ENCODE measurements around the gene TMEM125.

DNA sequence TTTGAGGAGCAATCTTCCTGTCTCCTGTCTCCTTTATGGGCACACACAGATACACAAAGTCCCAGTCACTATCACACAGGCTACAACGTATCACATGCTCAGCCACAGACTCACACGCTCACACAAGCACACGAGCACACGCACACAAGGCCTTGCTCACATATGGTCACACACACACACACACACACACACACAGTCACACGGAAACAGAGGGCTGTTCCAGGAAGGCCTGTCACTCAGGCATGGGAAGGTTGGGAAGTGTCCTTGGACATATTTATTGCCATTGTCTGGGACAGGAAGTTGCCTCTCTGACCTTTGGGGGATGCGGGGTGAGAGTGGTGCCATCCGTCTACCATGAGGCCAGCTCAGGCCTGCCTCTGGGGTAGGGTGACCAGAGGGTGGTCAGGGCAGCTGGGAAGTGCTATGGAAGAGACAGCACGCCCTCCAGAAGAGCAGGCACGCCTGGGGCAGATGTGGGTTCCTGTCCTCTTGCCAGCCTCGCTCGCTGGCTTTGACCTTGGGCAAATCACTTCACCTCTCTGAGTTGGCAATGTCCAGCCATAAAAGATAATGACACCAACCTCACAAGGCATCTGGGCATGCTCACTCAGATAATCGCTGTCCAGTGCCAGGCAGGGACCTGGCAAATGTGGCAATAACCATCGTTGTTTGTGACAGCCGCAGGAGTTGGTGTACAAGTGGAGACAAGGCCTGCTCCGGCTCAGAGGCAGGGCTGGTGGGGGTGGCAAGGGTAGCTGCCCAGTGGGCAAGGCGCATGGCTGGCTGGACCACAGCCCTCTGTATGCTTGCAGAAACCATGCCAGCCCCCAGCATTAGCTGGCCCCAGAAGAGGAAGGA is 8.0 kb upstream of the GUCA2A start:
- PRO-cap, 3 experiments, result peak in 1 of 3 experiments; most common plus-strand start position 394 of the sequence (in 1); most common minus-strand start position 244 of the sequence (in 1)
- RAMPAGE, long total RNA, 4 experiments, result no peak in any of the 4 experiments
- RRBS, result no CpG with 5 or more reads among the region's 16 CpGs

GRCh38 chr1:42234158-42234747 is 69.7 kb upstream of the GUCA2A start:
- PRO-cap, 3 experiments, result no peak in any of the 3 experiments
- RAMPAGE, long total RNA, 4 experiments, result no peak in any of the 4 experiments
- RRBS, result no CpG with 5 or more reads among the region's 11 CpGs

GRCh38 chr1:42850971-42851440 is 4.6 kb downstream of the ZNF691 start:
- PRO-cap, 3 experiments, result no peak in any of the 3 experiments
- RAMPAGE, long total RNA, 4 experiments, result no peak in any of the 4 experiments
- RRBS, result no CpG with 5 or more reads among the region's 13 CpGs

GRCh38 chr1:42916278-42916539 is 42.5 kb downstream of the SLC2A1 start:
- PRO-cap, 3 experiments, result no peak in any of the 3 experiments
- RAMPAGE, long total RNA, 4 experiments, result no peak in any of the 4 experiments
- RRBS, result no CpG with 5 or more reads among the region's 3 CpGs

- PRO-cap, 3 experiments, result no peak in any of the 3 experiments
- RAMPAGE, long total RNA, 4 experiments, result no peak in any of the 4 experiments
- RRBS, result 90% methylated on average over 8 of the region's 27 CpGs
Observed at GRCh38 chr1:42929424-42930326, 29.0 kb downstream of the SLC2A1 start.

- PRO-cap, 3 experiments, result no peak in any of the 3 experiments
- RAMPAGE, long total RNA, 4 experiments, result no peak in any of the 4 experiments
- RRBS, result no CpG with 5 or more reads among the region's 15 CpGs
Observed at GRCh38 chr1:42931766-42932663, 26.7 kb downstream of the SLC2A1 start.

- PRO-cap, 3 experiments, result peak in 3 of 3 experiments; most common plus-strand start chr1:42958285 (in 3); most common minus-strand start chr1:42957995 (in 2)
- RAMPAGE, long total RNA, 4 experiments, result no peak in any of the 4 experiments
- RRBS, result 1% methylated on average over 71 of the region's 109 CpGs
Observed at GRCh38 chr1:42957697-42958697, 671 bp downstream of the SLC2A1 start.

- PRO-cap, 3 experiments, result no peak in any of the 3 experiments
- RAMPAGE, long total RNA, 4 experiments, result no peak in any of the 4 experiments
- RRBS, result no CpG with 5 or more reads among the region's 5 CpGs
Observed at GRCh38 chr1:43069672-43070273, 77.9 kb upstream of the CFAP144 start.

- PRO-cap, 3 experiments, result no peak in any of the 3 experiments
- RAMPAGE, long total RNA, 4 experiments, result no peak in any of the 4 experiments
- RRBS, result no CpG with 5 or more reads among the region's 10 CpGs
Observed at GRCh38 chr1:43121199-43121898, 26.4 kb upstream of the CFAP144 start.

DNA sequence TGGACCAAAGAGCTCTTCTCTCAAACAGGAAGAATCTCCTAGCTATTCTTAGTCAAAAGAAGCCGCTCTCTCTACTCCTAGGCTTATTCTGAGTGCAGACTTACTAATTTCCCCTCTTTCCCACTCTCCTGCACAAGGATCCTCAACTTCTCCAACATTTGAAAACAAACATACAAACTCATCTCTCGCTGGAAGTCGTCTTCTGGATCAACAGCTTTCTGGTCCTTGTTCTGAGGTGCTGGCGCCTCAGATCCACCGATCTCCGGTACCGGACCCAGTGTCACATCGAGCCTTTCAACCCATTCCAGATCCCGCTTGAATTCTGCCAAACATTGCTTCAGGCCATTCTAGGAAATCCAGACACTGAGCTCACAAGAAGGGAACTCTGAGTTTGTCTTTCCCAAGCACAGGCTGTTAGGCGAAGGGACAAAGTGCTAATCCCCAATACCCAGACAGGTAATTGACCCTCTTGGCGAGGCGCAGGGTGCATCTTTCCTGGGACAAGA is 732 bp downstream of the EBNA1BP2 start:
- PRO-cap, 3 experiments, result no peak in any of the 3 experiments
- RAMPAGE, long total RNA, 4 experiments, result no peak in any of the 4 experiments
- RRBS, result no CpG with 5 or more reads among the region's 12 CpGs

DNA sequence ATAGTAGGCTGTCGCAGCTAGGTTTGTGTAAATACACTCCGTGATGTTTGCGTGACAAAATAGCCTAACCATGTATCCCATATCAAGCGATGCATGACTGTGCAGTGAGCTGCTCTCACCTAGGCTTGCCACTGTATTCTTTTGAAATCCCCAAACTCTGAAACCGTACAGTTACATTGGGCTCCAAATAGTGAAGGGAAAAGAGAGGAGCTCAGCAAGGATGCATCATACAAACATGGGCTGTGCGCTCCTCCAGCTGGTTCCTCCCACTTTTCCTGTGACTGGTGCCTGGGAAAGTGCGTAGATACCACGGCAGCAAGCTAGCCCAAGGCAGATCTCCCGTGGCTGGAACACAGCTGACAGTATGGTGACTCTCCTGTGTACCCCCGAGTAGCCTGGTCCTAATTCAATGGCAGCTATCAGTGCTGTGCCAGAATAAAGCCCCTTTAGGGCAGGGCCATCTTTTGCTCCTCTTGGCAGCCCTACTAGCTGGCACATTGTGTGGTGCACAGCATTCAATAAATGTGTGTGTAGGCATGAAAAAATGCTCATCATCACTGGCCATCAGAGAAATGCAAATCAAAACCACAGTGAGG is 35.5 kb downstream of the CFAP57 start:
- PRO-cap, 3 experiments, result no peak in any of the 3 experiments
- RAMPAGE, long total RNA, 4 experiments, result no peak in any of the 4 experiments
- RRBS, result no CpG with 5 or more reads among the region's 10 CpGs

GRCh38 chr1:43235719-43236196 is 34.0 kb upstream of the TMEM125 start:
- PRO-cap, 3 experiments, result no peak in any of the 3 experiments
- RAMPAGE, long total RNA, 4 experiments, result no peak in any of the 4 experiments
- RRBS, result 88% methylated on average over 2 of the region's 7 CpGs

GRCh38 chr1:43256638-43257226 is 13.1 kb upstream of the TMEM125 start:
- PRO-cap, 3 experiments, result no peak in any of the 3 experiments
- RAMPAGE, long total RNA, 4 experiments, result no peak in any of the 4 experiments
- RRBS, result no CpG with 5 or more reads among the region's 7 CpGs

DNA sequence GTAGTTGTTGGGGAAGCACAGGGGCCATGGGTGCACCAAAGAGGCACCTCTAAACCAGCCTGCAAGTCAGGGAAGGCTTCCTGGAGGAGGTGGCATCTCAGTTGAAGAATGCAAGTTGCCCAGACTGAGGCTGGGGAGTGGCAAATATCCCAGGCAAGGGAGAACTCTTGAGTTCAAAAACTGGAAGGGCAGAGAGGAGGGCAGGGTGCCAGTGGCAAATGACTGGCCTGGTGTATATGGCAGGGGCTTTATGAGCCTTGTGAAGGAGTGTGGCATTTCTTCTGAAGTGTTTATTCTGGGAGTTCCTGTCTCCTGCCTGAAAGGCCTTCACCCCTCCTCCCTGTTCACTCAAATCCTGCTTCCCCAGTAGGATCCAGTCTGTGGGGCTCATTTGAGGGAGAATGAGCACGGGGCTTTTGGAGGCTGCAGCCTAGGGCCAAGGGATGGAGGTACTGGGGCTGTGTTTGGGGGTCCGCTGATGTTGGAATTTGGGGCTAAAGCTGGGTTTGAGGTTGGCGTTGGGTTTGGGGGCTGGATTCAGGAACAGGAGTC is at the start of gene TMEM125:
TMEM125 (plus strand) TSS at position 347 of the 552 bp plus-strand sequence.
- PRO-cap, 3 experiments, result no peak in any of the 3 experiments
- RAMPAGE, long total RNA, 4 experiments, result no peak in any of the 4 experiments
- RRBS, result no CpG with 5 or more reads among the region's 3 CpGs

DNA sequence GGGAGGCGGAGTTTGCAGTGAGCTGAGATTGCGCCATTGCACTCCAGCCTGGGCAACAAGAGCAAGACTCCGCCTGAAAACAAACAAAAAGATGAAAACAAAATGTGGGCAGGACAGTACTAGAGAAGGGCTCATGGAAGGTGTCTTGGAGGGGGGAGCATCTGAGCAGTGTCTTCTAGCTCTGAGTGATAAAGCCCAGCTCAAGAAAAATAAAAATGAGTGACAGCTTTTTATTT is 3.8 kb downstream of the C1orf210 start:
- PRO-cap, 3 experiments, result no peak in any of the 3 experiments
- RAMPAGE, long total RNA, 4 experiments, result no peak in any of the 4 experiments
- RRBS, result no CpG with 5 or more reads among the region's 3 CpGs

GRCh38 chr1:43330082-43330566 is 7.5 kb upstream of the MPL start:
- PRO-cap, 3 experiments, result no peak in any of the 3 experiments
- RAMPAGE, long total RNA, 4 experiments, result no peak in any of the 4 experiments
- RRBS, result no CpG with 5 or more reads among the region's 6 CpGs

DNA sequence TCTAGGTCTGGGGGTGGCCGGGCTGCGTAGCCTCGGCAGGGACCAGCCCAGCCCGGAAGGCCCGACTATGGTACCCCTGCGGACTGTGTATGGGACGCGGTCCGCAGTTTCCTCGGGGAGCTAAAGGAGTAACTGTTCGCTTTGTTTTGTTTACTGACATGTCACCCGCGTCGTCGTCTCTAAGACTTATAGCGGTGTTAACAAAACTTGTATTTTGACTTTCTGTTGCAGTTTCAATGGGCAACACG is 300 bp downstream of the SZT2 start:
- PRO-cap, 3 experiments, result no peak in any of the 3 experiments
- RAMPAGE, long total RNA, 4 experiments, result no peak in any of the 4 experiments
- RRBS, result 6% methylated on average over 4 of the region's 17 CpGs

DNA sequence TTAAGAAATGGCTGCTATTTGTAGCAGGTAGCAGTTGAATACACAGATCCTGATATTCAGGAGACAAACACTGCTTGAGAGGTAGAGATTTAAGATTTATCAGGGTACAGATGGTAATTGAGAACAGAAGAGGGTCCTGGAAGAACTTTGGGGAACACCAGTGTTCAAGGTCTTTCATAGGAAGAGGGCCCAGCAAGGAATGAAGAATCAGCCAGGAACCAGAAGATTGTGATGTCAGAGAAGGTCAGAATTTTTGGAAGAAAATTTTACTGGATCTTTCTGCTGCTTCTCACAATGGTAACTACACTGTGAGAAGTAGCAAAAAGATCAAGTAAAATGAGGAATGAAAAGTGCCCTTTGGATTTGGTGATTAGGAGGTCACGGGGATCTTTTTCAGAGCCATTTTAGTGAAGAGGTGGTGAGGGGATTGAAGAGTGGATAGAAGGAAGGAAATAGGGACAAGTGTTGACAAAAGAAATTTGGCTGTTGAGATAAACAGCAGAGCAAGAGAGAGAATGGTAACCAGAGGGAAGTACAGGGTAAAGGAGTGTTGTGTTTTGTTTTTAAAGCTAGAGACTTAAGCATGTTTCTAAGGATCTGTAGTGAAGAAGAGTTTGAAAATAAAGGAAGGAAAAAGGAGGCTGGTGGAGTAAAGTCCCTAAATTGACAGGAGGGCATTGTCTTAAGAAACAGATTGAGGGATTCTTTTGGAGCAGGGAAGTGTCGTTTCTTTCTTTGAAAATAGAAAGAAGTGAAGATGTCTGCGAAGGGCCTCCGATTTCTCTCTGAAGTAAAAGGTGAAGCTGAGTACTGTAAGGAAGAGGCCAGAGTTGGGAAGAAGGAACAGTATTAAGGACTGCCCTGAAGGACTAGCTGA is 28.2 kb downstream of the SZT2 start:
- PRO-cap, 3 experiments, result no peak in any of the 3 experiments
- RAMPAGE, long total RNA, 4 experiments, result no peak in any of the 4 experiments
- RRBS, result no CpG with 5 or more reads among the region's 4 CpGs

- PRO-cap, 3 experiments, result no peak in any of the 3 experiments
- RAMPAGE, long total RNA, 4 experiments, result no peak in any of the 4 experiments
- RRBS, result no CpG with 5 or more reads among the region's 7 CpGs
Observed at GRCh38 chr1:43452193-43452556, 1.6 kb downstream of the HYI start.

DNA sequence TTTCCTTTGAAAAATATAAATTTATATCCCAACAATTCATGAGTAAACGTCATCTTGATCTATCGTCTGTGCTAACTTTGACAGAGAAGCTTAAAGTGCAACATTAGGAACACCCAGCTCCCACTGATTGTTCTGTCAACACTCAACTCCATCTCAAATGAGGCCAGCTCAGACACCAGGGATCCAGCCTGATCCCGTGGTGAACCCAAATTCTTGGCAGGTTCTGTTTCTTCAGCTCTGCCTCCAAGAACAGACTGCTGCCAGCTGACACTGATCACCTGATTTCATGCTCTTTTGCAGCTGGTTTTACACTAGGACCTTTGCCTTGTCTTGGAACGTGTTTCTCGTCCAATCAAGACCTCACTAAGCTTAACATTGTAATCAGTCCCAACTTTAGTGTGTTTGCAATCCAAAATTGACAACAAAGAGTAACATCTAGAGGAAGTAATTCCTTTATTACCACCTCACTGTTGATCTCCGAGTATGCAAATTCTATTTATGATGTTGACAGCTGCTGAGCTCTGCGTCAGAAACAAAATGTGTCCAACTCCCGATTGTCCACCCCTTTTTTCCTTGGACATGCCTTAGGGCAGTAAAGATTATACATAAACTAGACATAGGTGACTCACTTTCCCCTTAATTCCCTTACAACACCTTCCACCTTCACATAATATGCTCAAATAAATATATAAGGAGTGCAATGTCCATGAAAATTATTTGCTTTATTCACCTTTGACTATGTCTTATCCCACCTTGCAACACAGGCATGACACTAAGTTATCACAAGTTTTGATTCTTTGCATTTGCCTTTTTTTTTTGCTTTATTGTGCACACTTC is 1.6 kb upstream of the HYI start:
- PRO-cap, 3 experiments, result no peak in any of the 3 experiments
- RAMPAGE, long total RNA, 4 experiments, result no peak in any of the 4 experiments
- RRBS, result no CpG with 5 or more reads among the region's 8 CpGs

All from adrenal gland (tissue), 7 donors.